Left colon (tissue), 1 donor: Measurements from ENCODE around the genes RBMS2 and PTGES3.

DNA sequence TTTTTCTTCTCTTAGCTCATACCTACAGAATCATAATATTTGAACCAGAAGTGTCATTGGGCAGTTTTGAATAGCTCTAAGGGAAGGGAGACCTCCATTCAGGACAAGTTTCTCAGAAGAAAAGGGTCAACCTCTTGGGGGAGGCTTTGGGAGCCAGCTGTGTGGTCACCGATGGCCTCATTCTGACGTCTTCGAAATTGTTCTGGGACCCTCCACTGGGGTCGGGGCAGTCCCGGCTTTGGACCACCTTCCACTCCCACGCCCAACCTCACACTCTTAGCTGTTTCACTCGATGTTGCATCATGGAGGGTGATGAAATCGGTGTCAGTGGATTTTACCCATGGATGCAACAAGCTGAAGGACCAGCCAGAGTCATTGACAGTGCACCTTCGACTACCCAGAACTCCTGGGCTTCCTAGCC, 1.1 kb upstream of the IL23A start:
- PRO-cap: no peak

GRCh38 chr12:56479608-56480015, 8.3 kb downstream of the GLS2 start:
- PRO-cap: no peak

- PRO-cap: no peak
Measured at GRCh38 chr12:56496758-56497075, 8.8 kb upstream of the GLS2 start.

GRCh38 chr12:56521183-56521631, 413 bp upstream of the RBMS2 start:
- PRO-cap: no peak

DNA sequence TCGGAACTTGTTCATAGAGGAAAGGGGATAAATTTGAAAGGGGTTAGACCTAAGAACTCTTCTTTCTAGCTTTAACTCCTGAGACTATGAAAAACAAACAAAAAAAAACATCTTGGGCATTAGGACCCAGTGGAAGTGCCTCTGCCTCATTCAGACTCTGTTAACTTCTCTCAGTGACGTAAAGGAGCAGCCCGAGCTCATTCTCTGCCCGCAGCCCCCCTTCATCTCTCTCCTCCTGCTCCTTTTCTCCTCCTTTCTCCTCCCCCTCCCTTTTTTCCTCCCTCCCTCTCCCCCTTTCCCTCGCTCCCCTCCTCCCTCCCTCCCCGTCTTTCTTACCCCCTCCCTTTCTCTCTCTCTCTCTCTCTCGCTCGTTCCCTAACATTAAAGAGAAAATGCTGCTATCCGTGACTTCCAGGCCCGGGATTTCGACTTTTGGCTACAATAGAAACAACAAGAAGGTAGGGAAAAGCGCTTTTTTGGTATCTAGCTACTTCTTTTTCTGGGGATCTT, at the start of gene RBMS2:
Gene RBMS2, plus strand, starts transcription at position 189 of the 510 bp plus-strand sequence.
- PRO-cap: unidirectional peak, plus-strand start at position 200 of the sequence

GRCh38 chr12:56633567-56634824, 3.9 kb upstream of the BAZ2A start:
- PRO-cap: bidirectional peak, plus-strand start at chr12:56634492, minus-strand start at chr12:56634287

DNA sequence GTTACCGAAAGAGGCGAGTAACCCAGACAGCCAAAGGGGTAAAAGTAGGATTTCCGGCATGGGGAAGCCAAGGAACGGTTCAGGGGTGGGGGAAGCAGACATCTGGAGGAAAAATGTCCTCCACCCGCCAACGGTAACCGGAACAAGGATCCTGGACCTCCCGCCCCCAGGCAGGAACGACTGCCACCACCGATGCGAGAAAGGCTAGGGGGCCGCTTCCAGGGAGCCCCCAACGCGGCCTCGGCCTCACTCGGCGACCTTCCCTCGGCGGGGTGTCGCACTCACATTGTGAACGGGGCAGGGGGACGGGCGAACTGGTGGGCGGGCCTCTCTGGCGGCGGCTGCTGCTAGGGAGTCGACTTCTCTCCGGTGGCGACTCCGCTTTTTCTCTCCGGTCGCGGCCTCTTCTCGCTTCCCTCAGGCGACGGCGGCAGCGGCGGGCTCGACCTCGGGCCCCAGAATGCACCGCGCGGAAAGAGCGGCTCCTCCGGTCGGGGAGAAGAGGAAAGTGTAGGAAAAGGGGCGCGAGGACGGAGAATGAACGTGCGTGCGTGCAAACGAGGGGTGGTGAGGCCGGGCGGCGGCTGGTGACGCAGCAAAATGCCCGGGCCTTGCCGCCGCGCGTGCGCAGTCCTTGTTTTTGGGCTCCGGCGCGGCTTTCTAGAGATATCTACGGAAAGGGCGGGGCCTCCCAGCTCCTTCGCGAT, at the start of gene PTGES3:
Gene PTGES3, minus strand, starts transcription at position 572 of the 707 bp plus-strand sequence.
- PRO-cap: bidirectional peak, plus-strand start at position 286 of the sequence, minus-strand start at position 288 of the sequence; bidirectional peak, plus-strand start outside the sequence, minus-strand start at position 539 of the sequence

GRCh38 chr12:56720758-56721341, 4.2 kb downstream of the NACA start:
- PRO-cap: no peak

- PRO-cap: no peak
Measured at GRCh38 chr12:56721629-56722143, 3.4 kb downstream of the NACA start.

GRCh38 chr12:56932766-56933401, 1.3 kb downstream of the SDR9C7 start:
- PRO-cap: no peak

GRCh38 chr12:56988303-56988757, 6.0 kb upstream of the GPR182 start:
- PRO-cap: no peak

DNA sequence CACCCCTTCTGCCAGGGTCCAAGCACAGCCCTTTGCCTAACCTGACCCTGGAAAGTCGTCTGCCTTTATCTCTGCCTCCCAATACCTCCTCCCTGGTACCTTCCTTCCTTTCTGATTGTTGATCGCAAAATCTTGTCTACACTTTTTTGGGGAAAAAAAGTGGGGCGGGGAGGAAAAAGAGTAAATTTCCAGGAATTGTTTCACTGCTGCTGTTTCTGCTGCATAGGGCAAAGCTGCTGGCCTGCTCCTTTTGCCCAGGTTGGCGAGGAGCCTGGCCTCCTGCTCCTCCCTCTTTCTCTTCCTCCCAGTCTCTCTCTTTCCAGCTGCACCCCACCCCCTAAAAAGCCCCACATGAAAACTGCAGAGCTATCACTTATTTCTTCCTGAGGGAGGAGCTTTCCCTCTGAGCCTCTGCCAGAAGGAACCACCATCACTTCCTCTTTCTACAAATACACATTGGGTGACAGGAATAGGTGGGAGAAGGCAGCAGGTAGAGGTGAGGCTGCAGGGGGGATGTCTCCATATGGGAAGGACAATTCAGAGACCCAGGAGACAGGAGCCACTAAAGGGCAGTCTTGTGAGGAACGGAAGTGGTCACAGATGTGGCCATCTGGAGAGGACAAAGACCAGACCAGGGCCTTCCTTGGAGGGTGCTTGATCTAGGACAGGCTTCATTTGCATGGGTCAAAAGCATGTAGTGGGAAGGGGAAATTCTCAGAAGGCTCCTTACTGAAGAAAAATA, 2.9 kb upstream of the GPR182 start:
- PRO-cap: no peak

DNA sequence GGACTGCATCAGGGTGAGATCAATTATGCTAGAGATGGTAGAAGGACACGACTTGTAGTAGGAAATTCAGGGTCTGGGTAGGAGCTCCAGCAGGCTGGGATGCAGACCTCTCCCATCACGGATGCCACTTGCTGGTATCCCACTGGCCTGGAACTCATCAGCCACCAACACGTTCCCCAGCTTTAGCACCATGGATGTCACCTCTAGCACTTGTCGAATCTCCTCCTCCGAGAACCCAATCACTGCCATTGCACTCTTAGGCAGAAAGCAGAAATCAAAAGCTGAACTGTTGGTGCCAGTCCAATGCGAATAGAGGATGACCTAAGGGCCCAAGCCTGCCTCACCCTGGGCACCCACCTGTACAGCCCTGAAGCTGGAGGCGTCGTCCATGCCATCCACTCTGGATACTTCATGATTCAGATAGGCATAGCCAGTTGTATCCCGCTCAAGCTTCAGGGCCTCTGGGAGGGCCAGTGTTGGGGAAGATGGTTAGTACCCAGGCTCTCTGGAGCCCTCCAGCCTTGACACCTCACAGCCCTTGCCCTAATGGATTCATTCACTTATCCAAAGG, 6.1 kb downstream of the MYO1A start:
- PRO-cap: no peak

GRCh38 chr12:57104709-57105093, 6.5 kb downstream of the STAT6 start:
- PRO-cap: no peak

DNA sequence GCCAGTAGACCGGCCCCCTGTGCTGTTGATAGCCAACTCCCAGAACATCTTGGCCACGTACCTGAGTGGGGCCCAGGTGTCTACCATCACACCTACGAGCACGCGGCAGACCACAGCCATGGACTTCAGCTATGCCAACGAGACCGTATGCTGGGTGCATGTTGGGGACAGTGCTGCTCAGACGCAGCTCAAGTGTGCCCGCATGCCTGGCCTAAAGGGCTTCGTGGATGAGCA, 16.9 kb downstream of the LRP1 start:
- PRO-cap: no peak

DNA sequence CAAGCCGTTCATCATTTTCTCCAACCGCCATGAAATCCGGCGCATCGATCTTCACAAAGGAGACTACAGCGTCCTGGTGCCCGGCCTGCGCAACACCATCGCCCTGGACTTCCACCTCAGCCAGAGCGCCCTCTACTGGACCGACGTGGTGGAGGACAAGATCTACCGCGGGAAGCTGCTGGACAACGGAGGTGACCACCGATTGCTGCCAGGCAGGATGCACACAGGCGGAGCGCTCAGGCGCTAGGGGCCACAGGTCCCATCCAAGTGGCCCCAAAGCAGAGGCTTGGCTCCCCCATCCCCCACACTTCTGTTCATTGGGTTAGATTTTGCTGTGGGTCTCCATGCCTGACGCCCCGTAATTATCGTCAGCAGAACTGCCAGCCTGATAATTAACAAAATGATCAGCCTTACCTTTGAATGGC, 40.7 kb upstream of the NXPH4 start:
- PRO-cap: no peak

GRCh38 chr12:57202264-57202644, 14.3 kb upstream of the NXPH4 start:
- PRO-cap: no peak

DNA sequence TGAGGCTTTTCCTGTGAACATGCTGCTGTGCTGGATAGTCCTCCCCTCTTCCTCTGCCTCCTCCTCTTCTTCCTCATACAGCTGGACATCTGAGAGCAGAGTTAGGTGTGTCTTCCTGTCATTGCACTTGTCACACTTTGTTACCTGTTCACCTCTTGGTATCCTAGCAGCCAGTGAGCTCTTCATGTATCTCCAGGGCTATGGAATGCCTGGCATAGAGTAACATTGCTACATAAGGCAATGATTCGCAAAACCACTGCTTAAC, 1.9 kb upstream of the SHMT2 start:
- PRO-cap: no peak

DNA sequence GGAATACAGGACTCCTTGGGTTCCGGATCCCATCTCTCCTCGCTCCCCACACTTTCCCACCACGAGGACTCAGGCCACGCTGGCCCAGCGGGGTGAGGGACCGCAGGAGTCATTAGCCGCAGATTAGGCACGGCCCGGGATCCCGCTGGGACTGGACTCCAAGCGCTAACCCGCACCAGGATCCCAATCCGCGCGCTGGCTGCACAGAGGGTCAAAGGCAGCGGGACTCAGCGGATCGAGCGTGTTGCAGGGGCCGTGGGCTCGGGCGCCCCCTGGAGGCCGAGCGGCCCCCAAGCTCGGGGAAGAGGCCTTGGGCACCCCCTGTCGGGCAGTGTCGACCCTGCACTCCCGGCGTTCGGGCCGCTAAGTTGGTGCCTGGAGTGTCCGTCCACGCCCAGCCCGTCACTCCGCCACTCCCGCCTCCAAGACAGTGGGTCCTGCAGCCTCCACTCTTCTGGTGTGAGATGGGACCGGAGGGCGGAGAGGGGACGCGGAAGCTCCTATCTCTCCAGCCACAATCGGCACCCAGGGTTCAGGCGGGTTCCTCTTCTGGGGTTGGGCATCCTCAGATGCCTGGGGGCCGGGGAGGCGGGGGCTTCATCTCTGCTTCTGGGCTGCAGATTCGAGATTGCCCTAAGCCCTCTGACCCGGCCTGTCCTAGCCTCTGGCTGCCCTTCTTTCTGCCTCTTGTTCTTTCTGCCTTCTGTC, 2.2 kb upstream of the NDUFA4L2 start:
- PRO-cap: bidirectional peak, plus-strand start at position 462 of the sequence, minus-strand start at position 219 of the sequence

GRCh38 chr12:57240941-57242016, 4.4 kb upstream of the NDUFA4L2 start:
- PRO-cap: no peak